ENCODE measurements around a stretch of chr3.

GRCh38 chr3:194047094-194047810 is 88.7 kb upstream of the HES1 start:
- CAGE, long polyA plus RNA, result no peak
- RRBS, result no CpG with 5 or more reads among the region's 5 CpGs

DNA sequence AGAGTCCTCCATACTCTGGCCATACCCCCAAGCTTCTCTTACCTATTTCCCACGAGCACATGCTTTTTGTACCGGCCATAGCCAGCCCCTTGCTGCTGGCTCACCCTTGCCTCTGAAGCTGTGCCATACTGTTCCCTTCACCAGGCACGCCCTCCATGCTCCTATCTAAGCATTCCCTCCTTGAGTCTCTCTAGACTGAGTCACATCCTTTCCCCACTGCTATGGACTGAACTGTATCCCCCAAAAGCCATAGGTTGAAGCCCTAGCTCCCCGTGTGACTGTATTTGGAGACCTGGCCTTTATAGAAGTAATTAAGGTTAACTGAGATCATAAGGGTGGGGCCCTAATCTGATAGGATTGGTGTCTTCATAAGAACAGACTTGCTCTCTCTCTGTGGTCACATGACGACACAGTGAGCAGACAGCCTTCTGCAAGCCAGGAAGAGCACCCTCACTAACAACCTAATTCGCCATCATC is 66.6 kb upstream of the HES1 start:
- CAGE, long polyA plus RNA, result no peak
- RRBS, result no CpG with 5 or more reads among the region's 6 CpGs

DNA sequence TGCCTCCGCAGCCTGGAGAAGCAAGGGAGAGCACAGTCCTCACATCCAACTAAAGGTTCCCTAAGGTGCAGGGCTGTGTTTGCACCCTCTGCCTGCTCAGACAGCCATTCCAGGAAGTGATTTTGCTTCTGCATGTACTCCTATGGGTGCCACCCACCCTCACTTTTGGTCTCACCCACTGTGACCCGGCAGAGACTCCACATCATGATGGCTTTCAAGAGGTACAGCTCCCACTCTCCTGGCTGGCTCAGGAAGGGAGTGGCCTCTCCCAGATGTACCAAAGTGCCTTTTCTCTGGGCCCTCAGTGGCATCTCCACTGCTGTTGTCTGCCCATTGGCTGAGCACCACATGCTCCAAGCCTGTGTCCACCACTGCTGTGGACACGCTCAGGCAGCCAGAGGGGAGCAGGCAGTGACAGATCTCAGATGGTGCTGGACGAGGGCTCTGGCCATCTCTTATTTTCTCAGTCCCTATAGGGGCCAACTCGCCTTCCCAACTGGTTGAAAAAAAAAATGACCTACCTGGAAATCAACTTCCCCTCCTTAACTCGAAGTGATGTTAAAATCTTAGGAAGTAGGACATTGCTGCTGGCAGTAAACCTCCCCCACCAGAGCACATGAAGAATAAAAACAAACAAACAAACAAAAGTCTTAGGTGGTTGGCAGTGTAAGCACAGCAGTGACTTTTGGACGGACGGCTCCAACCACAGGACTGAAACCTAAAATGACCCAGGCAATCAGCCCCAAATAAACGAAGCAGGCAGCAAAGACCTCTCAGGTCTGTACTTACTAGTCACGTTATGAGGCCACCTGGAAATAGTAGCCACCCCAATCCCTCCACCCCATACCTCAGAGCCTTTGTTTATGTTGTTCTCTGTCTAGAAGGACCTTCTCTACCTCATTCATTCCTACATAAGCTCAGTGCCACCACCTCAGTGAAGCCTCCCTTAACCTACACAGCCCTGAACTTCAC is 33.8 kb upstream of the HES1 start:
- CAGE, long polyA plus RNA, result no peak
- RRBS, result no CpG with 5 or more reads among the region's 10 CpGs

DNA sequence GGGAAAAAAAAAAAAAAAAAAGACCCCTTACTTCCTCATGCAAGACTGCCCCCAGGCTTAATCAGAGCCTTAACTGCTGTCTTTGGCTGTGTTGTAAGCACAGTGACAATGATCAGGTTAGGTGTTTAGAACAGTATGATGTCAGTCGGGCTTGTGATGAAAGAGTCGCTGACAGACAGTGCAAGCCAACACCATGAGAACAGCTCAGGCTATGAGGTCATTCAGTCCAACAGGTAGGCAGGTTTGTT is 23.6 kb upstream of the HES1 start:
- CAGE, long polyA plus RNA, result no peak
- RRBS, result no CpG with 5 or more reads among the region's 2 CpGs

DNA sequence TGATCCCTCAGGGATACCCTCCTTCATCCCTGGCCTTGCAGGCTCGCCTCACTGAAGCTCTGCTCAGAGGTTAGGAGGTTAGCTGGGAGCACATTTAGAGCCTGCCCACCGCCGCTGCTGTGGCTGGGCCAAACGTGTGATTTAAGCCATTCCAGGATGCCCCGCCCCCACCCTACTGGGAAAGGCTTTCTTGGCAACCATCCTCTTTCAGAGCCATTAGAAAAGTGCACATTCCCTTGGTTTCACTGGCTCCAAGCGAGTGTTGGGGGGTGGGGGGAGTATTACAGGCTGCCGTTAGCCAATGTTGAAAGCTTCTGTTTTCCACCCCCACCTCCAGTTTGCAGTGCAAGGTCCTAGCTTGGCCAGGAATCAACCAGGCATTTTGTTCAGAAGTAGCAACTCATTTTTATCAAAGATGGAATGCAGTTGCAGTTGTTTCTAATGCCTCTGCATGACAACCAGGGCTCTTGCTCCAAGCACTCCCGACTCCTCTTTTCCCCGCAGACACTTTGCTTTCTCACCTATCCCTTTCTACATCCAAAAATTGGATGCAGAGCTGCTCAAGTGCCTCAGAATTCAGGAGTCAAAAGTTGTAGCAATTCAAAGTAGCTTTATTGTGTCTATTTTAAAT is 6.2 kb upstream of the HES1 start:
- CAGE, long polyA plus RNA, result no peak
- RRBS, result no CpG with 5 or more reads among the region's 9 CpGs

GRCh38 chr3:194132394-194133417 is 3.2 kb upstream of the HES1 start:
- CAGE, long polyA plus RNA, result no peak
- RRBS, result no CpG with 5 or more reads among the region's 6 CpGs

DNA sequence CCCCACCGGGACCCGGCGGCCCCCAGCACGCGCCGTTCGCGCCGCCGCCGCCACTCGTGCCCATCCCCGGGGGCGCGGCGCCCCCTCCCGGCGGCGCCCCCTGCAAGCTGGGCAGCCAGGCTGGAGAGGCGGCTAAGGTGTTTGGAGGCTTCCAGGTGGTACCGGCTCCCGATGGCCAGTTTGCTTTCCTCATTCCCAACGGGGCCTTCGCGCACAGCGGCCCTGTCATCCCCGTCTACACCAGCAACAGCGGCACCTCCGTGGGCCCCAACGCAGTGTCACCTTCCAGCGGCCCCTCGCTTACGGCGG is 1.9 kb downstream of the HES1 start:
- CAGE, long polyA plus RNA, result no peak
- RRBS, result 2% methylated on average over 18 of the region's 34 CpGs

- CAGE, long polyA plus RNA, result no peak
- RRBS, result no CpG with 5 or more reads among the region's 30 CpGs
These were observed 3.2 kb downstream of the HES1 start for GRCh38 chr3:194138721-194140072.

DNA sequence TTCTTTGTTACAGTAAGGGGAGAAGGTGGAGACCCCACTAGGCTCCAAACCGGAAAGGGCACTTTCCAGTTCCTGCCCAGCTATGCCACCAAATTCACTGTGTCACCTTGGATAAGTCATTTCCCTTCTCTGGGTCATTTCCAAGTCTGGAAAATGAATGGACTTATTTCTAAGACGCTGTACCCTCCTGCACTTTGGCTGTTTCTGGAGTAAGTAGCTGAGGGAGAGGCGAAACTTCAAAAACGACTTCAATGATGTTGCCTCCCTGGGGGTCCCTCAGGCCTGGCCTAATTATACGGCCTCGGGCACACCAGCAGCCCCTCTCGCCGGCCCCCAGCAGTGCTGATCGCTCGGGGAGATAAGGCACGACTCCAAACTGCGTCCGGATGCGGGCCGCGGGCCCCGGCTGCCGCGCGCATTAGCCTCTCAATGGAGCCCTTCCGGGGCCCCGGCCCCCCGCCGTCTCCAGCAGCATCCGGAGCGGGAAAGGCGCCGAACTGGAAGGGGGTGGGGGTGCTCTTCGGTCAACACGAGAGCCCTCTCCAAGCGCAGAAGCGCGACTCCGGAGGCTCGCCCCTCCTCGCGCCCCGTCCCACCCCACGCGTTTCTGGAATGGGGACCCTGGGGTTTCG is 4.7 kb downstream of the HES1 start:
- CAGE, long polyA plus RNA, result no peak
- RRBS, result 13% methylated on average over 24 of the region's 41 CpGs

- CAGE, long polyA plus RNA, result no peak
- RRBS, result no CpG with 5 or more reads among the region's 2 CpGs
These were observed 23.0 kb downstream of the HES1 start for GRCh38 chr3:194158850-194159388.

DNA sequence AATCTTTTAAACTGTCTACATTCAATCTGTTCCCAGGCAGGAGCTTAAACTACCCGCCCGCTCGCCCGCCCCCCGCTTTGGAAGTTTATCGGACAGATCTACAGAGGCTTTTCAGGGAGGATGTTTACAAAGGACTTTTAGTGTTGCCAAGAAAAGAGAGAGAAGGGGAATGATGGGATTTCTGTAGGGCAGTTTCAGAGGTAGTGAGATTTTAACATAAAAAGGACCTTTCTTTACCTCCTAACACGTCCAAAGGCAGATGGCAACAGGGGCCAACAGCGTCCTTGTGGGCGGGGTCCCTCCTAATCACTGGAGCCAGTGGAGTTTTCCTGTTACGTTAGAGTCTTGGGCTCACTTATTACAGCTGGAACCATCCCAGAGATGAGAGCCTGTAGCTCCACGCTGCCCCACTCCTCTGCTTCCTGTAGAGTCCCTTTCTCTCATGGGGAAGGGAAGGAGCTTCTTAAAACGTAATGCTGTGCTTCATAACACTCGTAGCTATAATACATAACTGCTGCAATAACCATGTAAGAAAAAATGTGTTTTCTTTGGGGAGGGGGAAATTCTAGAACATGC is 30.9 kb downstream of the HES1 start:
- CAGE, long polyA plus RNA, result no peak
- RRBS, result no CpG with 5 or more reads among the region's 13 CpGs

DNA sequence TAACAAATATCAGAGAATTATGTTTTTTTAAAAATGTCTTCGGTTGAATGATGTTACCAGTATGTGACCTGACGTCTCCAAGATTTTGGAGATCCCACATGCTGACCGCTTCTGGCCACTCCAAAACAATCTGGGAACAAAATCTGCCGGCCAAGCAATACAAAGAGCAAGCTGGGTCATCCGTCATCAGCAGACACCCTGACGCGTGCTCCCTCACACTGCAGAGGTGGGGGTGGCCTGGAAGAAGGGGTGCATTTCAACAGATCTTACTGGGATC is 33.6 kb downstream of the HES1 start:
- CAGE, long polyA plus RNA, result no peak
- RRBS, result no CpG with 5 or more reads among the region's 7 CpGs

- CAGE, long polyA plus RNA, result no peak
- RRBS, result 9% methylated on average over 2 of the region's 27 CpGs
These were observed 80.2 kb downstream of the CPN2 start for GRCh38 chr3:194270597-194271729.

DNA sequence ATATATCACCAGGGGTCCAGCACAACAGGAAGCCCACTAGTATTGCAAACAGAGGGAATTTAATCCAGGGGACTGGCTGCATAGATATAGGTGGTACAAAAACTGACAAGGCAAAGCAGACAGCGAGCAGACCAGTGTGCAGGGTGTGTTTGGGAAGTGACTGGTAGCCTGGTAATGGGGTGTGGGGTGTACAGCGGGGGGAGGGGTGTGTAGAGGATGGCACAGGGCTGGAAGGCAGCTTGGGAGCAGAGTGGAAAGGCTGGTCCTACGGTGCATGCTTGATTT is 29.5 kb downstream of the CPN2 start:
- CAGE, long polyA plus RNA, result no peak
- RRBS, result no CpG with 5 or more reads among the region's 3 CpGs

DNA sequence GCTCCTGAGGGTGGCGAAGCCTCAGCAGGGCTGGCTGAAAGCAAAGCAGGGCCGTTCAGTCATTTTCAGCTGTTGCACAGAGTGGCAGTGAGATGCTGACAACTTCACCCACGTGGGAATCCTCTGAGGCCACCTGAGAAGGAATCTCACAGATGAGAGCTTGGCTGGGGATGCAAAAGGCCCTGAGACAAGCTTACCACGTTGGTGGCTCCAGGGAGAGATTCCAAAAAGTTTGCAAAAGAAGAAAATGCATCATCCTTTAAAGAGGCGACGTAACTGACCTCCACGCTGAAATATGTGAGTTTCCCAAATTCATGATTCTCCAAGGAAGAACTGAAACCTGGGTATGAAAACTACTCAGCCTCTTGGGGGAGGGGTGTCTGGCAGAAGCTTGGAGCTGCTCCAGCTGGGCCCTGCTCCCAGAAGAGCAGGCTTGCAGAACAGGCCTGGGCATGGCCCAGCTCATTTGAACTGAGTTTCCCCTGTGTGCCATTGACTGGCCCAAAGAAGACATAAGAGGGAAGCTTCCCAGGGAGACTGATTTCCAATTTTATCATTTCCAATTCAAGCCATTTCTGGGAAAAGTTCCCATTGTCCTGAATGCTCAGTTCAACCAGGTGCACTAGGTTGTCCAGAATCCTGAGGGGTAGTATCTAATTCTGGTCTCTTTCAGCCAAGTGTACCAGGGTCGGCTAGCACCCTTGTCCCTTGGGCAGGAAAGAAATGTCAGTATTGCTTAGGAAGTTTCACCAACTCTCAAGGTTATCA is 20.5 kb downstream of the CPN2 start:
- CAGE, long polyA plus RNA, result no peak
- RRBS, result no CpG with 5 or more reads among the region's 8 CpGs

- CAGE, long polyA plus RNA, result no peak
- RRBS, result no CpG with 5 or more reads among the region's 6 CpGs
These were observed 6.0 kb upstream of the LRRC15 start for GRCh38 chr3:194375507-194375972.

DNA sequence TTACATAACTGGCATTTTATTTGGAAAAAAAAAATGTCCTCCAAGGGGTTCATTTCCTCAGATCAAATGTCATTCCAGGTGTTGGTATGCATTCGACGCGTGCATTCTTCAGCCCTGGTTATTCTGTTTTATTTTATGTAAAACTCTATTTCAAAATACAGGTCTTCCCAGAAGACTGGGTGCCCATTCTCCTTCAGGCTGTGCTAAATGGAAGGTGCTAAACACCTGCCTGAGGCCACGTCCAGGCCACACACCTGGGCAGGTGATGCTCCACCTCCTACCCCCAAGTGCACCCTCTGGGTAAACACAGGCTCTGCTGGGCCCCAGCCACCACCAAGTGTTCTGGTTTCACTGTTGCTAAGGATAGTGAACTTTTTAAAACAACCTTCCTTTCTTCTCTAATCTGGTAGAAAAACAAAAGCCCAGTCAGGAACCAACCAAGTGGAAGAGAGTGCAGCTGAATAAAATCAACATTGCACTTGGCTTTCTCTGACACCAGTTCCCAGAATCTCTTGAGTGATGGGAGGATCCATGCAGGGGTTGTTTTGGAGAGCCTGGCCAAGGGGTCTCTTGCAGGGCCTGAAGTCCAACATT is 26.0 kb upstream of the ATP13A3 start:
- CAGE, long polyA plus RNA, result no peak
- RRBS, result no CpG with 5 or more reads among the region's 4 CpGs

DNA sequence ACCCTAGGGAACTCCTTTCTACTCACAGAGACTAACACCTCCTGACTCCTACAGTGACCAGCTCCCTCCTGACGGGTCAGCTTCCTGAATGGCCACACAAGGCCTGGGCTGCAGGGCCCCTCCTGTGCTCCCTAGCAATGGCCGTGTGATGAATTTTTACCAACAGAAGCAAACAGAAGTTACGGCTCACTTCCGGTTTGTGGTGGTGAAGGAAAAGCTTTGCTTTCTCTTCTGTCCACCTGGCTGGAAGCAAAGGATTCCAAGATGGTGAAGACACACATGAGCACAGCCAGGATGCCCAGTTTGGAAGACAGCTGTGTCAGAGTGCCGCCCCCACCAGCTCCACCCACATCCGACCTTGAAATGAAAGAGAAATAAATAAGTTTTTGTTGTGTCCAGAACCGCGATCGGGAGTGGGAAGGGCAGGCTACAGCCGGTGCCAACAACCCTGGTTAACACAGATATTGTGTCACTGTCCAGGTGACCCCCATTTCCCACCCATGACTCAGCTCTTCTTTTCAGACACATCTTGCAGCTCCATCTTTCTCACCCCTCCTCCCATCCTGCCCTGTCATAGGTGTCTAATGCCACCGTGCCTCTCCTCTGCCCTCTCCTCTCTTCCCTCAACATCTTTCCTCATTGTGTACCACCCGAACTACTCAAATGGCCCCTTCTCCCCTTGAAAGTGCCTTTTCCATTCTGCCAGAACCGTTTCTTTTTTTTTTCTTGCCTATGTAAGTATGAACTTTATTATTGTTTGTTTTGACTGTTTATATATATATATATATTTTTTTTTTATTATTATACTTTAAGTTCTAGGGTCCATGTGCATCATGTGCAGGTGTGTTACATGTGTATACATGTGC is 69.8 kb upstream of the ATP13A3 start:
- CAGE, long polyA plus RNA, result no peak
- RRBS, result no CpG with 5 or more reads among the region's 13 CpGs

GRCh38 chr3:194648774-194649167 is 15.6 kb upstream of the TMEM44 start:
- CAGE, long polyA plus RNA, result no peak
- RRBS, result no CpG with 5 or more reads among the region's 7 CpGs

GRCh38 chr3:194665013-194665736 is 6.8 kb downstream of the LSG1 start:
- CAGE, long polyA plus RNA, result no peak
- RRBS, result no CpG with 5 or more reads among the region's 8 CpGs

Data from mammary epithelial cell (primary cell).